GM23338 (cell line): Measurements from ENCODE around the gene WARS1.

GRCh38 chr14:99758469-99758989 is 34.7 kb upstream of the EML1 start:
- PRO-cap: bidirectional peak, plus-strand start at chr14:99758715, minus-strand start at chr14:99758637
- RAMPAGE, long total RNA: no peak

GRCh38 chr14:99943664-99944138 is 121.5 kb upstream of the EVL start:
- PRO-cap: no peak
- RAMPAGE, long total RNA: no peak

DNA sequence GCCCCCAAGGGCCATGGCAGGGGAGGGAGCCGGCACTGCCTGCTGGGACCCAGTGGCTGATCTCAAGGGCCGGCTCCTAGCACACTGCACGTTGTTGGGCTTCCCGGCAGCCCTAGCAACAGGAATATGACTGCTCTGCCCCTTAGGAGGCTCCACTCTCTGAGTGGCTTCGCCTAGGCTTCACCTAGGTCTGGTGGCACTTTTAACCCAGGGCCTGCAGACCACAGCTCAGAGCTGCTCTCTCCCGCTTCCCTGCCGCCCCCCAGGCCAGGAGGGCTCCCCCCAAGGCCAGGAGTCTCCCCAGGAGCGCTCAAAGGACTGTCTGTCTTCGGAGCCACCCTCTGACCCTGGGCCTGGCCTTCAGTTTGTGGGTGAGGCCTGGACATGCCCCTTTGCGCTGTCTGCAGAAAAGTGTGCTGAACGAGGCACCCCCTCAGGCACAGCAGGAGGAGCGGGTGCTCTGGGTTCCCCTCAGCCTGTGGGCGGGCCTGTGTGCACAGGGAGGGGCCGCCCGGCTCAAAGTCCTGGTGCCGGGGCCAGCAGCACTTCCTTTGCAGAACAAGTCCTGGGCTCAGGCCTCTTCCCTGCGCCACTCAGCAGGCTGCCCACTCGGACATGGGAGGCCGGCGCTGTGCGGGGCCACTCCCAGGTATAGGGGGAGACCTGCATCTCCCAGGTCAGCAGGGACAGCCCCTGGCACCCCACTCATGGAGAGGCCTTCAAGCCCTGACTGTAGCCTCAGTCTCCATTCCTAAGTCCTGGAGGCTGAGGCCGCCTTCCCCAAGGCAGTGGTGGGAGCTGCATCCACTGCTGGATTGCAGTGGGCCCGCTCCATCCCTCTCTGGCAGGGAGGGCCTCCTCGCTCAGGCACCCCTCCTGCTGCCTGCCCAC is 14.4 kb downstream of the DEGS2 start:
- PRO-cap: no peak
- RAMPAGE, long total RNA: no peak

- PRO-cap: bidirectional peak, plus-strand start at chr14:100160110, minus-strand start at chr14:100160022
- RAMPAGE, long total RNA: no peak
These were observed 578 bp upstream of the DEGS2 start for GRCh38 chr14:100159956-100160490.

GRCh38 chr14:100239389-100239824 is 463 bp downstream of the YY1 start:
- PRO-cap: bidirectional peak, plus-strand start at chr14:100239564, minus-strand start at chr14:100239503
- RAMPAGE, long total RNA: no peak

GRCh38 chr14:100374885-100375887 is at the start of gene WARS1:
WARS1 (minus strand) TSS chr14:100375347.
- PRO-cap: bidirectional peak, plus-strand start at chr14:100375684, minus-strand start at chr14:100375485
- RAMPAGE, long total RNA: start-site peak on the minus strand at chr14:100375443-100375529, 481 and 44 reads in 2 replicates

DNA sequence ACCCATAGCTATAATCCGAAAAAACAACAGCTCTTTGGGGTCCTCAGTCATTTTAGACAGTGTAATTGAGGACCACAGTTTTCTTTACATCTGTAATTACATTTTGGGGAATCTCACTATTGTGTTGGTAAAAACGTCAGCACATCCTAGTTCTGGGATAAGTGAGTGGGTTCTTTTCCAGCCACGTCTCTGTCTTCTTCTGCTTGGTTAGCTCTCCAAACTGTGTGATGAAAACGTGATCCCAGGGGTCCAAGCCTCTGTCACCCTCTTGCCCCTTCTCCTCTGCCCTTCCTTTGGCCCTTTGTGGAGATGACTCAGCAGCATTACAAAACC is 15.9 kb downstream of the WDR25 start:
- PRO-cap: no peak
- RAMPAGE, long total RNA: no peak

DNA sequence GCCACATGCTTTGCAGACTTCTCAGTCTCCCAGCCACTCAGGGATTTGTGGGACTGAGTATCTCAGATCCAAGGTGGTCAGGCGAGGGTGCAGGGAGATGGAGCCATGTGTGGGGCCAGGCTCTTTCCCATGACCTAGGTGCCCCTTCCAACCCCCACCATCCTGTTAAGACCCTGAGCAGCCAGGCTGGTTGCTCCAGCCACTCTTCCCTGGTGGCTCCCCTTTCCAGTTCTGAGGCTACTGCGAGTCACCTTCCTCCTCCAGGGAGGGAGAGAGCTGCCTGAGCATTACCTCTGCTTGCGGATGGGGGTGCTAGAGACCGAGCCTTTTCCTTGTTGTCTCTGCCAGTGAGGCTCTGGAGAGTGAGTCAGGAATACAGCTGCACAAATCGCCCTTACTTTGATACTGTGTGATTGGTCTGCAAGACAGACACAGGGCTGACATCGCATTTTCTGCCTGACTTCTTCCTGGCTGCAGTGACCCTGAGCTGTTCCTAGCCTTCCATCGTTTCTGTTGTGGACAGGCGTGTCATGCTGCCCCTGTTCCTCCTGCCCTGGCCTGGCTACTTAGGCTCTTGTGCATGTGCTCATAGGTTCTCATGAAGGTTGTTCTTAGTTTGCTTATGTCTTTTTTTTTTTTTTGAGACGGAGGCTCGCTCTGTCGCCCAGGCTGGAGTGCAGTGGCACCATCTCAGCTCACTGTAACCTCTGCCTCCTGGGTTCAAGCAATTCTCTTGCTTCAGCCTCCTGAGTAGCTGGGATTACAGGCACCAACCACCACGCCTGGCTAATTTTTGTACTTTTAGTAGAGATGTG is 41.2 kb downstream of the WDR25 start:
- PRO-cap: bidirectional peak, plus-strand start at position 344 of the sequence, minus-strand start at position 233 of the sequence
- RAMPAGE, long total RNA: no peak

- PRO-cap: no peak
- RAMPAGE, long total RNA: no peak
These were observed 42.2 kb downstream of the WDR25 start for GRCh38 chr14:100418535-100418828.

- PRO-cap: no peak
- RAMPAGE, long total RNA: no peak
These were observed 87.1 kb downstream of the BEGAIN start for GRCh38 chr14:100500206-100500438.

GRCh38 chr14:100572939-100573408 is 14.2 kb downstream of the BEGAIN start:
- PRO-cap: bidirectional peak, plus-strand start at chr14:100573309, minus-strand start at chr14:100573159
- RAMPAGE, long total RNA: no peak

DNA sequence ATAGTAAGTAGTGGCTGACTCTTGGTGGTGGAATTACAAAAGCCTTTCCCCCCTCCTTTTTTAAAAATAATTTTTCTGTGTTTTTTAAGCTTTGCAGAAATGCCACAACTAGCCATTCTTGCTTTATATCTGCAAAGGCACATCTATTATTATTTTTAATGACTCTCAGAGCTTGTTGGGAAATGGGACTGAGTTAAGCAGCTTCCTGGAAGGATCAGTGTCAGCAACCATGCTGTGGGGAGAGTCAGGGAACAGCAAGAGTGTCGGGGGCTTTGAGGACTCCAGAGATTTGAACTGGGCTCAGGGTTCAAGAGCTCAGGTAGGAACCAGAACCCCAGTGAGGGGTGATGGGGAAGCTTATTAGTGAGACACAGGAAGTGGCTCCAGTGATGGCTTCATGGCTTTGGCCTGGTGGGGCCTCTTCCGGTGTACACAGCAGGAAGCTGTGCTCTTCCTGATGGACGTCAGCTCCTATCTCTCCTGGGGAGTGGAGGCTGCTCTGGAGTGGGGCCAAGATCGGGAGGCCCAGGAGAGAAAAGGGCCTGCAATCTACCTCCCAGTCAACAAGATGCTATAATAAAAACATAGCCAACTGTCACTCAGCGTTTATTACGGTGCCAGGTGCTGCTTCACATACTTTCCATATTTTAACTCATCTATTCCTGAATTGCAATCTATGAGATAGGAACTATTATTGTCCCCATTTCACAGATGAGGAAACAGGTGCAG is 63.9 kb upstream of the DLK1 start:
- PRO-cap: no peak
- RAMPAGE, long total RNA: no peak

DNA sequence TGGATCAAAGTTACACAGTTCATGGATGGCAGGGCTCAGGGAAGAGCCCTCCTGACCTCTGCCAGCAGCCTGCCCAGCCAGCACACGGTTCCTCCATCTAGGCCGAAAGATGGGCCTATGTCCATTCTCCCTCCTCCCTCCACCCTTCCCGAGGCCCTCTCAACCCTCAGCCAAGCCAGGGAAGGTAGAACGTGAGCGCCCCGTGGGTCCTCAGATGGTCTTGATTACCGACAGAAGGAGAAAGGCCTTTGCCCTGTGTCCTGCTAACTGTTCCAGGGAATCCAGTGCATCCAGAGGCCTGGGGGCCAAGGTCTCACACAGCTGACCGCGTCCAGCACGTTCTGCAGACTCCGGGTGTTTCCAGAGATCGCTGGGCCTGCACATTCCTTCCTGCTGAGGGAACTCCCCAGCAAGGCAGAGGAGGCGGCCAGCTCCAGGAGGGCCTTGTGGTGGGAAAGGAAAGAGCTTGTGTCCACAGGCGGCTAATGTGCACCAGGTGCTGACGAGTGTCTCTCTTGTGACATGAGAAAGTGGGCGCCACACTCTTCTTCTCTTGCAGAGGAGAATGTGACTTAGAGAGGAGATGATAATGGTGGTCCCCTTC is 47.0 kb upstream of the DLK1 start:
- PRO-cap: no peak
- RAMPAGE, long total RNA: no peak

DNA sequence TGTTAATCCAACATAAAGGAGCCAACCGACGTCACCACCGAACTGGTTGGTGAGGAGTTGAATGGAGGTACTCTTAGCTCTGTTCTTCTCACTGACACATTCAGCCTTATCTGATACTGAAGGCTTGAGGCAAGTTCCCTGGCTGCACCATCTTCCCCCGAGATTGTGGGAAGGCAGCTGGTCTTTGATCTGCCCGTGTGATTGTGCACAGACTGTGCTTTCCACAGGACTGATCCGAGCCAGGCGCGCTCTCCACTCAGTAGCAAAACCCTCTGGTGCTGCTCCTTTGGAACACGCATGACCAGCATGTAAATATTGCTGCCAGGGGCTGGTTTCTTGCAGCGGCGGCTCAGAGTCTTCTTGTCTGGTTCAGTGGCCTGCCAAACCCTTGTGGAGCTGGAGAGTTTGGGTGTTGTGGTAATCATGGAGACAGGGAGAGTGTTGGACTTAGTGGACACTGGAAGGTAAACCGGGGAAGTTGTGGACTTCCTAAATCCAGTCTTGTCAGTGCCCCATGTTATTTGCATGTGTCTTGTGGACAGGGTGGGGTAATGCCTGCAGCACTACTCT is 30.0 kb upstream of the DLK1 start:
- PRO-cap: no peak
- RAMPAGE, long total RNA: no peak

- PRO-cap: no peak
- RAMPAGE, long total RNA: no peak
These were observed 15.9 kb upstream of the DLK1 start for GRCh38 chr14:100710670-100711217.

GRCh38 chr14:100728773-100729582 is 2.3 kb downstream of the DLK1 start:
- PRO-cap: no peak
- RAMPAGE, long total RNA: no peak

- PRO-cap: unidirectional peak, minus-strand start at chr14:100900994
- RAMPAGE, long total RNA: no peak
These were observed 2.6 kb downstream of the RTL1 start for GRCh38 chr14:100900926-100901409.

GRCh38 chr14:101073199-101073829 is 169.8 kb upstream of the RTL1 start:
- PRO-cap: bidirectional peak, plus-strand start at chr14:101073384, minus-strand start at chr14:101073324; unidirectional peak, minus-strand start at chr14:101073434
- RAMPAGE, long total RNA: no peak

- PRO-cap: bidirectional peak, plus-strand start at chr14:101077857, minus-strand start at chr14:101077601
- RAMPAGE, long total RNA: no peak
These were observed 174.1 kb upstream of the RTL1 start for GRCh38 chr14:101077430-101078237.

- PRO-cap: no peak
- RAMPAGE, long total RNA: no peak
These were observed 217.0 kb upstream of the RTL1 start for GRCh38 chr14:101120455-101120930.